ENCODE measurements around a stretch of chr21.

GRCh38 chr21:45051041-45052019 is 23.1 kb upstream of the ADARB1 start:
- PRO-cap: no peak
- RAMPAGE, long total RNA: no peak

GRCh38 chr21:45101083-45101545 is 26.7 kb downstream of the ADARB1 start:
- PRO-cap: no peak
- RAMPAGE, long total RNA: no peak

DNA sequence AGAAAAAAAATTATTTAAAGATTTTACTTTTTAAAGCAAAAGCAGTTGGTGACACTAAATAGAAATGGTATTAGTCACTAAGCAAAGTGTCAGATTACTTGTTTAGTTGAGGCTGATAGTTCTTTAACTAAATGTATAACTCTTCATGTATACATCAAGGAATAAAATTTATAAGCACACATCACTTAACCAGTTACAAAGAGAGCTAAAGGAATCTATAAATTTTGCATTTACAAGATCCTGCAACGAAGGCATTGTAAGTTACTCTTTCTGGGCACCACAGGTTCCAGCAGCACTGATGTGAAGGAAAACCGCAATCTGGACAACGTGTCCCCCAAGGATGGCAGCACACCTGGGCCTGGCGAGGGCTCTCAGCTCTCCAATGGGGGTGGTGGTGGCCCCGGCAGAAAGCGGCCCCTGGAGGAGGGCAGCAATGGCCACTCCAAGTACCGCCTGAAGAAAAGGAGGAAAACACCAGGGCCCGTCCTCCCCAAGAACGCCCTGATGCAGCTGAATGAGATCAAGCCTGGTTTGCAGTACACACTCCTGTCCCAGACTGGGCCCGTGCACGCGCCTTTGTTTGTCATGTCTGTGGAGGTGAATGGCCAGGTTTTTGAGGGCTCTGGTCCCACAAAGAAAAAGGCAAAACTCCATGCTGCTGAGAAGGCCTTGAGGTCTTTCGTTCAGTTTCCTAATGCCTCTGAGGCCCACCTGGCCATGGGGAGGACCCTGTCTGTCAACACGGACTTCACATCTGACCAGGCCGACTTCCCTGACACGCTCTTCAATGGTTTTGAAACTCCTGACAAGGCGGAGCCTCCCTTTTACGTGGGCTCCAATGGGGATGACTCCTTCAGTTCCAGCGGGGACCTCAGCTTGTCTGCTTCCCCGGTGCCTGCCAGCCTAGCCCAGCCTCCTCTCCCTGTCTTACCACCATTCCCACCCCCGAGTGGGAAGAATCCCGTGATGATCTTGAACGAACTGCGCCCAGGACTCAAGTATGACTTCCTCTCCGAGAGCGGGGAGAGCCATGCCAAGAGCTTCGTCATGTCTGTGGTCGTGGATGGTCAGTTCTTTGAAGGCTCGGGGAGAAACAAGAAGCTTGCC is 101.4 kb downstream of the ADARB1 start:
- PRO-cap: no peak
- RAMPAGE, long total RNA: no peak

- PRO-cap: no peak
- RAMPAGE, long total RNA: no peak
Observed at GRCh38 chr21:45265785-45266511, 21.7 kb downstream of the POFUT2 start.

- PRO-cap: no peak
- RAMPAGE, long total RNA: no peak
Observed at GRCh38 chr21:45269743-45270335, 17.9 kb downstream of the POFUT2 start.

- PRO-cap: no peak
- RAMPAGE, long total RNA: no peak
Observed at GRCh38 chr21:45290818-45291427, 3.2 kb upstream of the POFUT2 start.

DNA sequence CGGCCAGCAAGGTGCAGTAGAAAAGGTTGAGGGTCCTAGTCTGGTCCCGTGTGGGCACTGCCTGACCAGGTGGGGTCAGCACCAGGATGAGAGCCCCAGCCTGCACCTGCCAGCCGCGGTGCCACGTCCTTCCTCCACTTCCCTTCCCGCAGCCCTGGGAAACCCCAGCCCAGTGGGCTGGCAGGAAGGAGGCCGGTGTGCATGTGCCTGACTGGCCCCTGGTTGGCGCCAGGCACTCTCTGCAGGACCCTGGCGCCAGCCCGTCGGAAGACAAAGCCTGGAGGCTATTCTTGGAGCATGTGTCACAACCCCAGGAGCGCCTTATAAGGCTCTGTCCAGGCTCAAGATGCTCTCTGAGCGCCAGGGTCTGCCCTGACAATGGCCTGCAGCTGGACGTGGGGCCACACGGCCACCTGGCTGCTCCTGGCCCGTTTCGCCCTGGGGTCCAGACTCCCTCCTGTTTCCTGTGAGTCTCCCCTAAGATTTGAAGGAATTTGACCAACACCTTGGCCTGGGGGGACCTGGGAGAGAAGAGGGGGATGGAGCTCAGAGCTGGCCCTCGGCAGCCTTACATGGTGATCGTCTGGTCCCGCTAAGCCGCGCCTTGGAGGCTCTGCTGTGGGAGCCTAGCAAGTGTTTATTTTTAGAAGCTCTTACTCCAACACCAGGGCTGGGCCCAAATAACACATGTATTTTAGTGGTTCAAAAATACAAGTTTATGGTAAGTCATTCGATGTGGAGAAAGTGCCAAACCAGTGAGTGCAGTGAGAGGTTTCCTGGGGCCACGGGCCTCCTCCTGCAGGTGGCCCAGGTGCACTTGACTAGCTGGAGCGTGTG is 32.0 kb upstream of the POFUT2 start:
- PRO-cap: bidirectional peak, plus-strand start at position 375 of the sequence, minus-strand start at position 184 of the sequence
- RAMPAGE, long total RNA: no peak

GRCh38 chr21:45339729-45340456 is 52.2 kb upstream of the POFUT2 start:
- PRO-cap: no peak
- RAMPAGE, long total RNA: no peak

DNA sequence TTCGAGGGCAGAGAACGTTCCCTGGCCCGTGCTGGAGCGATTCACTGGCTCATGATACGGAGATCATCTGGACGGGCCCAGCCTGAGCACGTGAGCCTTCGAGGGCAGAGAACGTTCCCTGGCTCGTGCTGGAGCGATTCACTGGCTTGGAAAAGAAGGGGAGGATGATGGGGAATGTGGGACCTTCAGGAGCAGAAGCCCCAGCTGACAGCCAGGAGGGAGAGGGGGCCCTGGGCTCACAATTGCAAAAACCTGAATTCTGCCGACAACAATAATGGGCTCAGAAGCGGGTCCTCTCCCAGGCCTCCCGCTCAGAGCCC is 34.3 kb upstream of the COL18A1 start:
- PRO-cap: no peak
- RAMPAGE, long total RNA: no peak

DNA sequence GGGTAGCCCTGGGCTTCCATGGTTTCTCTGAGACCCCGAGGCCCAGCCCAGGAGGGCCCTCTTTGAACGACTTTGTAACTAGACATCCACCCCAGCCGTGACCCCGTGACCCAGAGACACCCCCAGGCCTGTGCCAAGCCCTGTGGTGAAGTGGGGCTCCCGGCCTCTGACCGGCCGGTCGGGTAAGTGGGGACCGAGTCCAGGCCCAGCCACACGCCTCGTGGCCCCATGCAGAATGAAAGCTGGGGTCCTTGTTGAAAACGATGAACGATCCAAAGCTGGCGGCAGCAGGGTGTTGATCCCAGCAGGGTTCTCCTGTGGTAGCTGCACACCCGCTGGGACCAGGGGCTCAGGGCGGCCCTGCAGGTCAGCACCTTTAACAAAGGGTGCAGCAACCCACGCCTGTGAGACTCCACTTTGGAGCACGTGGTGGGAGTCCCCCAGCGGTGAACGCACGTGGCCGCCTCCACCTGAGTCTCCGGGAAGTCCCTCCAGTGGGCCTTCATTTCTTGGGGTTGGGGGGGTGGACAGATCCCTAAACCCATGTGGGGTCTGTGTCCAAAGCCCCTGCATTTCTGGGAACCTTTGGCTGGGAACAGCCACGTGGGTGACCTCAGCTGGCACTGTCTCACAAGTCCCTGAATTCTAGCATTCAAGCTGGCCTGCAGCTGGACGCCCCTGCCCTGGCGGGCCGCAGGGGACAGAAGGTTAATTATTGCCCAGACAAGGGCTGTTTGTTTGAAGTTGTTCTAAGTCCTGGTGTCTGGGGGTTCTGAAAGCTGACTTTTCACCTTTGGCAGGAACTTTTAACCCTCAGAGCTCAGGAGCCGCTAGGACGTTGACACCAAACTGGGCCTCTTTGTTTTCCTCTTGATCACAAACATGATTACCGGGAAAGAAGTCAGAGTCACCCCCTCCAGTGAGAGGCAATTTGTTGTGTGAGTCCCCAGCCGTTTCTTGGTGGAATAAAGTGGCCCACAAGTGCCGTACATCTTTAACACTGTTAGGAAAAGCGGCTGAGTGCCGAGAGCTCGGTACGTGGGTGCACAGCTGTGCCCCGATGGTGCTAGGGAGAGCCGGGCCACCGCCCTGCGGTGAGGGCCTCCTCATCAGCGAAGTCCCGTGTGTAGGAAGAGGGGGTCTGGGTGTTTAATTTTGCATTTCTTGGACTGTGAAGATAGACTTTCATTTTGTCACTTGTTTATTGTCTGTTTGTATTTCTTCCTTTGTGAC is 64.5 kb downstream of the COL18A1 start:
- PRO-cap: no peak
- RAMPAGE, long total RNA: no peak

DNA sequence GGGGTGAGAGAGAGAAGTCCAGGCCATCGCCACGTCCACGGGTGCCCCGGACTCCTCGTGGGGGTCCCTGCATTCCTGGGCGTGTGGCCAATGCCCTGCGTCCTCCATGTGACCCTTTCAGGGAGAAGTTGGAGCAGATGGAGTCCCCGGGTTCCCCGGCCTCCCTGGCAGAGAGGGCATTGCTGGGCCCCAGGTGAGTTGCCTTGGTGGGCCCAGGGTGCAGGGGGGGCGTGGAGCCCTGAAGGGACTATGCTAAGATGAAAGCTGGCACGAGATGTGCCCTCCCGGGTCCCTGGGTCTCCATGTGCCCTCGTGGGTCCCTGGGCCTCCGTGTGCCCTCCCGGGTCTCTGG is 52.1 kb downstream of the SLC19A1 start:
- PRO-cap: no peak
- RAMPAGE, long total RNA: no peak

DNA sequence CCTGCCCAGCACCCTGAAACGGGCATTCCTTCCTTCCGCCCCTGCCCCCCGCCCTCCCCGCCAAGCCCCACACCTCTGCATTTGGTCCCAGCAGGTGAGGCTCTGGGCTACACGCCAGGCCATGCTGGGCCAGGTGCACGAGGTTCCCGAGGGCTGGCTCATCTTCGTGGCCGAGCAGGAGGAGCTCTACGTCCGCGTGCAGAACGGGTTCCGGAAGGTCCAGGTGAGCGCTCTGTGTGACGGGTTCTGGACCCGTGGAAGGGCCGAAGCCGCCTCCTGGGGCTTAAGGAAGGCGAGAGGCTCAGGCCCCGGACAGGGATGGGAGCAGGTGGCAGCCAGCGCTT is 36.5 kb downstream of the SLC19A1 start:
- PRO-cap: no peak
- RAMPAGE, long total RNA: no peak

DNA sequence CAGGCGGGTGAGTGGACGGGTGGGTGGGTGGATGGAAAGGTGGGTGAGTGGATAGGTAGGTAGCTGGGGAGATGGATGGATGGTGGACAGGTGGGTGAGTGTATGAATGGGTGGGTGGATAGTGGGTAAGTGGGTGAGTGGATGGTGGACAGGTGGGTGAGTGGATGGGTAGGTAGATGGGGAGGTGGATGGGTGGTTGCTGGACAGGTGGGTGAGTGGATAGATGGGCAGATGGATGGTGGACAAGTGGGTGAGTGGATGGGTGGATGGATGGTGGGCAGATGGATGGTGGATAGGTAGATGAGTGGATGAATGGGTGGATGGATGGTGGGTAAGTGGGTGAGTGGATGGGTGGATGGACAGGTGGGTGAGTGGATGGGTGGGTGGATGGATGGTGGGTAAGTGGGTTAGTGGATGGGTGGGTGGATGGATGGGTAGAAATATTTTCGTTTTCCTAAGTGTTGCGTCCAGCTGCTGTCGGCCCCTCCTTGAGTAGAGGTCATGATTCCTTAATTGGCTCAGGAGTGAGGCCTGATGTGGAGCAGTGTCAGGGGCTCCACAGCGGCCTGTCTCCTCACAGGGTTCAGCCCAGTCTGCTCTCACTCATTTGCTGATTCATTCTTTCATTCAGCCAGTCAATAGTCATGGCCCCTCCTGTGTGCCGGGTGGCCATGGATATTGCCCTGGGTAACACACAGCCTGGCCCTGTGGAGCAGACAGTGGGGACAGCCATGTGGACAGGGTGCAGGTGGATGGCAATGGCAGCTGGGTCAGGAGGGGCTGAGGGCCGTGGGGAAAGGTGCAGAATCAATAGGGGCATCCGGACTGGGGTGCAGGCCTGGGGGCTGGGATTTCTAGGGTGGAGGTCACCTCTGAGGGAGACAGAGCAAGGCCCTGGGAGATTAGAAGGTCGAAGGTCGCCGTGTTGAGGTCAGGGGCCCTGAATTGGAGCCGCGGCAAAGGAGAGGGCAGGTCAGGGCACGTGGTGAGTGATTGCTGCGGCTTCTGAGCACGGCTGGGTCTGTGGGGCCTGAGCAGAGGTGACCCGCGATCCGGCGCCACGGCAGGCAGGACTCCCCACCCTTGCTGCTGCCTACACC is 33.8 kb downstream of the SLC19A1 start:
- PRO-cap: no peak
- RAMPAGE, long total RNA: no peak

- PRO-cap: no peak
- RAMPAGE, long total RNA: no peak
Observed at GRCh38 chr21:45593324-45593949, 50.1 kb upstream of the PCBP3 start.

DNA sequence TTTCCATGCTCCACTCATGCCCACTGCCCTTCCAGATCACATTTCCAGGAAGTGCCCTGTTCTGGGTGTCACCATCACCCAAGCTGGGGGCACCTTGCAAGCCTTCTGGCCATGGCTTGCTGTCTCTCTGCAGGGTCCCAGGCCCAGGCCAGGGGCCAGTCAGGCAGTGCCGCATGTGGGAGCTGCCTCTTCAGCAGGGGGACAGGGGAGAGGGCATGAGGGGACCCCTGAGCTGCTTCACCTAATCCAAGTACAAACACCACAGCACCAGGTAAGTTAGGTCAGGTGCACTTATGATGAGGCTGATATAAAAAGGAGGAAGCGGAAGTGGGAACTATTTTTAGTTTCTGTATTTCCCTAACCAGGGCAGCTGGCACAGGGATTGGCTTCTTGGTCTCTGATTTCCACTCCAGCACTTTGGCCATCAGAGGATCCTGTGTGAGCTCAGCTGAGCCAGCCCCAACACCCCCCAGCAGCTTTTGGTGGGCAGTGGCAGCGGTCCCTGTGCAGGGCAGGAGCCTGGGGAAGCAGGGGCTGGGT is 3.5 kb upstream of the PCBP3 start:
- PRO-cap: no peak
- RAMPAGE, long total RNA: no peak

DNA sequence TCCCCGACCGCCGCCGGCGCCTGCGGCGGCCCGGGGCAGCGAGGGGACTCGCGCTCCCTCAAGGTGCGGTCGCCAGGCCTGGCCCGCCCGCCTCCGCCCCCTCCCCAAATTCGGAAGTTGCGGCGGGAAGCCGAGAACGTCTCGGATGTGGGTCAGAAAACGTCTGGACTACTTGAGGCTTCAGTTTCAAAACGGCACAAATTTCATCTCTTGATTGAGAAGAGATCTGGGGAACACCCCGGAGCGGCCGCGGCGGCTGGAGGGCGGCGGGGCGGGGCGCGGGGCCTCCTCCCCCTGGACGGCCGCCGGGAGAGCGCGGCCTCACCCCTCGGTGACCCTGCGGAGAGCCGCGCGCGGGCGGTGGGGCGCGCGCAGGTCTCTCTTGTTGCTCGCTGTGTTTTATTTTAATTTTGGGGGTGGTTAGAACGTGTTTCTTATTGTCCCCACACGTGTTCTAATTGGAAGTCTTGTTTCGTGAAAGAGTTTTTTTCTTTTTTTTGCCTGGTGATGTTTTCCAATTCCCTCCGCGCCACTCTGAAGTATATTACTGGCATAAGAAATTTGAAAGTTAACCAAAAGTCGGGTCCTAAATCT is 595 bp downstream of the PCBP3 start:
- PRO-cap: no peak
- RAMPAGE, long total RNA: no peak

DNA sequence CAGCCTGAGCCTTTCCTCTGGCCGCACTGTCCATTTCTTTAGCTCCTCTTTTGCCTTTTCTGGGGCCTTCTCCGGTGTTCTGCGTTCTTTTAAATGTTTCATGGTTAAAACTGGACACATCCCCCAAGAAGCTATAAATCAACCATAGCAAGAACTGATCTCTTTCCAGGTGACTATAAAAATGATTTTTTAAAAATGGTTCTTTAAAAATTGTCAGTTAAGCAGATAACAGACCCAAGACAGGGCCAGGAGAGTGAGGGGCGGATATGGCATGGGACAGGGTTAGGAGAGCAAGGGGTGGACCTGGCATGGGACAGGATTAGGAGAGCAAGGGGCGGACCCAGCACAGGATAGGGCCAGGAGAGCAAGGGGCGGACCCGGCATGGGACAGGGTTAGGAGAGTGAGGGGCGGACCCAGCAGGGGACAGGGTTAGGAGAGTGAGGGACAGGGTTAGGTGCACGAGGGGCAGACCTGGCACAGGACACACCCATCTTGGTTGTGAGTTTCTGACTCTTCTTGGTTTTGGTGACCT is 159.2 kb upstream of the COL6A1 start:
- PRO-cap: no peak
- RAMPAGE, long total RNA: no peak

DNA sequence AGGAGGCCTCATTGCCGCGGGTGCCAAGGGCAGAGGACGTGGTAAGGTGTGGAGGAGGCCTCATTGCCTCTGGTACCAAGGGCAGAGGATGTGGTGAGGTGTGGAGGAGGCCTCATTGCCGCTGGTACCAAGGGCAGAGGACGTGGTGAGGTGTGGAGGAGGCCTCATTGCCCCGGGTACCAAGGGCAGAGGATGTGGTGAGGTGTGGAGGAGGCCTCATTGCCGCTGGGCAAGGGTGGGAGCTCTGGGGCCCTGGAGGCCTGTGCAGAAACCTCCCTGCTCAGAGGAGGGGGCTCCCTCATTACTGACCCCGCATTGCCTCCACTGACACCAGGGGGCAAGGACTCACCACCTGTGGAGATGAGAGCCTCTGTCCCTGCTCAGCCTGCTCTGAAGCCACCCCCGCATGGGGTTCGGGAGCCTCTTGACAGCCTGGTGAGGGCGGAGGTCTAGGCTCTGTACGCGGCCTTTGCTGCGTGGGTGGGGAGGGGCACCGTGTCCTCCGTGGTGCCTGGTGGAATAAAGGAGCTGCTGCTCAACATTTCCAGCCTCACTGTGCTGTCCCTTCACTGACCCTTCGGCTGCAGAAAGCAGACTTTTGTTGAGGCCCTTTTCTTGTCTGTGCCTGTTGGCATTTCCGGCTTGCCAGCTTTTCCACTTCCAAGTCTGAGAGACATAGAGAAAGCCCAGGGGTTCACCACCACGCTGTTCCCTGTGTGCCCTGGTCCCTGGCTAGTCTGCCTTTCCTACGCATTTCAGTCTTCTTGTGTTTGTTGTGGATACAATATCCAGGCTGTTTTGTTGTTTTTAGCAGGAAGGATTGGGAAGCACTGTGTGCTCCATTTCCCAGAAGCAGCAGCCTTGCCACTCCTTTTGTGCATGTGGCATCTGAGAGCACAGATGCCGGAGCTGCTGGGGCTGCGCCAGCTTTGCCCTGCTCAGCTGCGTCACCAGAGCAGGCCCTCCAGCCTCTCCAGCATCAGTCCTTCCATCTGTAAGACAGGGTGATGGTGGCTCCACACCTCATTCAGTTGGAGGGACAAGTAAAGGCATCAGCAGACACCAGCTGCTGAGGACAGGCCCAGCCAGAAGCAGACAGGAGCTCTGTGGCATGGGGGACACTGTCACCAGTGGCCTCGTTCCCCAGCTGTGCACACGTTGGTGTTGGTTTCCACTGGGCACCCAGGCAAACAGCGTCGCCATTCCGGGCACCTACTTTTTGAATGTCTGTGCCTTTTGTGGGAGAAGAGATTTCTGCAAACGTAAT is 94.7 kb upstream of the COL6A1 start:
- PRO-cap: no peak
- RAMPAGE, long total RNA: no peak

DNA sequence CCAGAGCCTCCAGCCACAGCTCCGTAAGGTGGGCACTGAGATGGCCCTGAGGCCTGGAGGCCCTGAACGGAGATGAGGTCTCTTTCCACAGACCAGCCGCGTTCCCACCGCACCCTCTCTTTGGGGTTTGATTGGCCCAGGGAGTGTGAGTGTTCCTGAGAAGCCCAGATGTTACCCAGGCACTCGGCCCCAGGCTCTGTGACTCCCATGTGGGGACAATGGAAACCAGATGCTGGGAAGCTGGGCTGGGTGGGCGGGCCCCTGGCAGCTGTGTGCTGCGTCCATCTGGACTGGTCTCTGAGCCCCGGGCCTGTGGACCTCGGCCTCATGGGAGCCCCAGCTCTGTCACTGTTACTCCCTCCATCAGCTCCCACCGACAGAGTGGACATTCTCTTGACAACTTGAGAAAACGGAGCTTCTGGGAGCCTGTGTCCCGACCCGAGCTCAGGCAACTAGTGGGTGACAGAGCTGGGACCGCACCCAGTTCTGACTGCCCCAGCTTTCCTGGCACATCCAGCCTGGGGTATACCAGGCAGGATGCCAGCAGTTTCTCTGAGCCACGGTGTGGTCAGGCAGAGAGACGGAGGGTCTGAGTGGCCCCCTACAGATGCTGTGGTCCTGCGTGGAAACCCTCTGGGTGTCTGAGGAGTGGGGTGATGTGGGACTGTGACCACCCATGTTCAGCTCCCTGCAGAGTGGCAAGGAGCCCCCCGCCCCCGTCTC is 9.8 kb upstream of the COL6A1 start:
- PRO-cap: no peak
- RAMPAGE, long total RNA: no peak

DNA sequence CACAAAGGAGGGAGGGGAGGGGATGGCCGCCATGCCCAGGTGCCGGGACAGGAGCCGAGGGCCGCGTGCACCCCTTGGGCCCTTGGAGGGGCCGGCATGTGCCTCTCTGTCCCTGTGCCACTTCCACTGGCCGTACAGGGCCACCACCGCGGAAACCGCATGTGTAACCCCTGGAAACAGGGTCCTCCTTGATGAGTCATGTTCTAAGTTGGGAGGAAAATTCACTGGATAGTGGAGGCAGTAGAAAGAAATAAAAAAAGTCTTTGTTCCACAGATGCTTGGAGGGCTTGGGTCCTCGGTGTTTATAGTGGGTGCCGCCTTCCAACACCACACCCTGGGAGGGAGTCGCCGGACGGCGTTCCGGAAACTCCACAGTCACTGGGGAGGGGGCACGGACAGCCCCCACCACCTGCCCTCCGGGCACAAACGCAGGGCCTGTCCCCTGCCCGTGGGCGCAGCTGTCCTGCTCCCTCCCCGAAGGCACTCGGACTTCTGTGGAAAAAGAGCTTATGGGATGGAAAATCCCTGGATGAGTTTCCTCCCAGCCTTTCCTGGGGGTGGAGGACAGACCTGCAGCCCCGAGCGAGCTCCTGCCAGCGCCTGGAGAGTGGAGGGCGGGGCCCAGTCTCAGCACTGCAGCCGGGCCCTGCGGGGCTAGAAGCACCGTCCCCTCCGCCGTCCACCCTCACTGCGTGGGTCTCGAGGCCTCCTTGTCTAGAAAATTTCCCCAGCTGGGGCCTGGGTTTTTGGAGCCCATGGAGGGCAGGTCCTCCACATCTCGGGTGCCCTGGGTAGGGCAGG is 6.7 kb upstream of the COL6A1 start:
- PRO-cap: bidirectional peak, plus-strand start at position 633 of the sequence, minus-strand start at position 494 of the sequence
- RAMPAGE, long total RNA: no peak

Data from GM23338 (cell line).